Placental epithelial cell (primary cell): ENCODE results near the genes SCGB1A1 and SLC22A24.

DNA sequence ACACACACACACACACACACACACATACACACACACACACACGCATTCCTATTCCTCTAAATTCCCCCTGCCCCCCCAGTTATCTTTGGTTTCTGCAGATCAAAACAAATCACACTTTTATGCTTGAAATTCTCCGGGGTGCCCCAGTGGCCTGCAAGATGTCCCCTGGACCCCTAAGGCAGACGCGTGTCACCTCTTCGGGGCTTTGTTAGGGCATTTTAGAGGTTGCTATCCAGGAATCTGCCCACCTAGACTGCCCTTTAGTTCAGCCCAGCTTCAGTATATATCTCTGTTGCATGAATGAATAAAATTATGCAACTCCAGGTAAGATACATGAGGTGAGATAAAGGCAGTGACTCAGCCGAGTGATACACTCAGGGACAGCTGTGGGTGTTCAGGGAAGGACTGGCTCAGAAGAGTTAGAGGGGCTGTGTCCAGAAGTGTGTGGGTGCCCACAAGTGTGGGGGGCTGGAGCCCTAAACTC, 8.5 kb downstream of the FTH1 start:
- CAGE, long polyA plus RNA = no peak

GRCh38 chr11:61978632-61979195, 11.3 kb upstream of the FTH1 start:
- CAGE, long polyA plus RNA = no peak

- CAGE, long polyA plus RNA = no peak
These were observed 542 bp downstream of the INCENP start for GRCh38 chr11:62124252-62124854.

DNA sequence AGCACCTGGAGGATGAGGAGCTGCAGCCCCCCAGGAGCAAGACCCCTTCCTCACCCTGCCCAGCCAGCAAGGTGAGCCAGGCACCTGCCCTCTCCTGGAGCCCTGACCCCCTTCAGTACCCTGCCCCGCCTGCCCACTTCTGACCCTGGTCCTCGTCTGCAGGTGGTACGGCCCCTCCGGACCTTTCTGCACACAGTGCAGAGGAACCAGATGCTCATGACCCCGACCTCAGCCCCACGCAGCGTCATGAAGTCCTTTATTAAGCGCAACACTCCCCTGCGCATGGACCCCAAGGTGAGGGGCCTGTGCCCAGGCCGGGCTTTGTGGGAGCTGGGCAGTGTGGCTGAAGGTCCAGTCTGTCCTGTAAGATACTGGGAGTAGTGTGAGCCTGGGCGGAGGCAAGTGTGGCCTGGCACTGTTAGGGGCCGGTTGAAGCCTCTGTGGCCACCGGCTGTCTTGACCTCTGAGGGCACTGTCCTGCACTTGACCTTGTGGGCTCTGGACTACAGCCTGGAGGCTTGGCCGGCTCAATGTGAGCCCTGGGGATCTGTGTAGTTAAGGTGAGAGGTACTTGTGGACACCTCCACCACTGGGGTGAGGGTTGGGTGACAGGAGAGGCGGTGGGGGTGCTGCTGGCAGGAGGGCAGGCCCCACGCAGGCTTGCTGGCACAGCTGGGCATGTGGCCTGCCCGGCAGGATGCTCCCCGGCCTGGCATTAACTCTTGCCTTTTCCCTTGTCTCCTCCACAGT, 17.1 kb downstream of the INCENP start:
- CAGE, long polyA plus RNA = no peak

DNA sequence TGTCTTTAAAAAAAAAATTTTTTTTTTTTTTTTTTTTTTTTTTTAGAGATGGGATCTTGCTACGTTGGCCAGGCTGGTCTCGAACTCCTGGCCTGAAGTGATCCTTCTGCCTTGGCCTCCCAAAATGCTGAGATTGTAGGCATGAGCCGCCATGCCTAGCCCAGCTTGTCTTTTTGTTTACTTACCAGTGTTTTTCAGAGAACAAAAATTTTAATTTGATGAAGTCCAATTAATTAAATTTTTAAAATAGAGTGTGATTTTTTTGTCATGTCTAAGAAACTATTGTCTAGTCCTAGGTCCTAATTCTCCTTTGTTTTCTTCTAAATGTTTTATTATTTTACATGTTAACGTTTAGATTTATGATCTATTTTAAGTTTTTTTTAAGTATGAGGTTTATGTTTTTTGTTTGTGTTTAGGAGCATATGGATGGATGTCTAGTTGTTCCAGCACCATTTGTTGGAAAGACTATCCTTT, 29.9 kb downstream of the INCENP start:
- CAGE, long polyA plus RNA = no peak

DNA sequence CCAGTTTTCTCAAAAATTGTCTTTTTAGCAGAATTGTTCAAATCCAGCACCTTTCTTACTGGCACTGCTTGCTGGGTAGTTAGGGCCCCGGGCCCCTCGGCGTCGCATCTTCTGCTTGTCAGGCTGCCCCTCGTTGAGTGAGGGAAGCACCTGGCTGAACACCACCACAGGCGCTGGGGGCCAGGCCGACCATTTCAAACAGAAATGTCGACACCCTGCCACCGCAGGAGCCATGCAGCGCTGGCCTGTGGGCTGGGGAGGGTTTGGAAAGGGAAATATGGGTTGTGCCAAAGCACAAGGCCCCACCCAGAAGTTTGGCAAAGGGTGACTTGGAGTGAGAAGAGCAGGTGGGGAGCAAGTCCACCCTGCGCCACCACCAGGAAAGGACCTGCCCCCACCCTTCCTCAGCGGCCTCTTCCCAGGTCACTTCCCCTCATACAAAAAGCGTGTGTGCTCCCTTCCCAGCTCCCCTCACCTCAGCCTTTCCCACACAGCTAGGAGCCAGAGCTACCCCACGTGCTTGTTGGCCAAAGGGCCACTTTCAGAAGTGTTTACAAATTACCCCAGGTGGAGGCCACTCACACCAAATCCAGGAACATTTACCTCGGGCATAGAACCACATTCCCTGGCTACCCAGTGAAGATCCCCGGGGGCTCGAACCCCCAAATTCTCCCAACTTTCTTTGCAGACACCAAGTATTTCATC, 20.8 kb upstream of the SCGB1A1 start:
- CAGE, long polyA plus RNA = no peak

DNA sequence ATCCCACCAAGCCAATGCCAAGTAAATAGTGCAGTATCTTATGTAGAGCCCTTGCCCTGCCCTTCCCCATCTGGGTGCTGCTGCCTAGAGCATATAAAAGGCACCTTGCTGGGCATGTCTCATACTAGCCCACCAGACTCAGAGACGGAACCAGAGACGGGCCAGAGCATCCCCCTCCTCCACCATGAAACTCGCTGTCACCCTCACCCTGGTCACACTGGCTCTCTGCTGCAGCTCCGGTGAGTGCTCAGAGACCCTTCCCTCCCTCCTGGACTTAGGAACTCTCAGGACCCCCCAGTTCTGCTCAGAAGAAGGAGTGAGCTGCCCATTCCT, at the start of gene SCGB1A1:
SCGB1A1 (plus strand) TSS at position 122 of the 333 bp plus-strand sequence.
- CAGE, long polyA plus RNA = no peak

- CAGE, long polyA plus RNA = no peak
These were observed 4.5 kb downstream of the AHNAK start for GRCh38 chr11:62542124-62542439.

DNA sequence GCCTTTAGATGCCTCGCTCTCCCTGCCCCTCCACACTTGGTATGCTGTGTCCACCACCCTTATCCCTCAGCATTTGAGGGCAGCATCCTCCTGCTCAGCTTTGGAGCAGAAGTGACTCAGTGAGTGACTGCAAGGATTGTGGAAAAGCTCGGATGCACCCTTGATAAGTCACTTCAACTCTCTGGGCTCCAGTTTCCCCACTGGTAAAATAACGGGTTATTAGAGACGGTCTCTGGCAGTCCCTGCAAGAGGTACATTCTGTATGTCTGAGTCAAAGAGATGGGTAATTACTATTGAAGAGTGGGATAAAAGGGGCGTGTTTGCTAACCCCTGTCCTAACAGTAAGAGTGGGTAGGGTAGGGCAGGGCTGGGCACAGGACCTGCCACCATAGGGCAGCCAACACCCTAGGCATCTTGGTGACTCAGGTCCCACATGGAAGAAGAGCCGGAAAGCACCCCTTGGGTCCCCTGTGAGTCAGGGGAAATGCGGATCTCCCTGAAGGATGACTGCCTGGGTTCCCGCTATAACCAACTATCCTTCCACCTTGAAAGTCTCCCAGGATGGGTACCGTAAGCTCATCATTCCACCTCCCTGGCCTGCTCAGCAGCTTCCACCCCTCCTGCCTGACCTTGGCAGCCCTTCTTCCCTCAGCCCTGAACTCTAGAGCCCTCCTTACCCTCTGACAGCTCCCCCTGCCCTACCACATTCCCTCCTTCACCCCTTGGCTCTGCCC, 7.3 kb upstream of the AHNAK start:
- CAGE, long polyA plus RNA = no peak

DNA sequence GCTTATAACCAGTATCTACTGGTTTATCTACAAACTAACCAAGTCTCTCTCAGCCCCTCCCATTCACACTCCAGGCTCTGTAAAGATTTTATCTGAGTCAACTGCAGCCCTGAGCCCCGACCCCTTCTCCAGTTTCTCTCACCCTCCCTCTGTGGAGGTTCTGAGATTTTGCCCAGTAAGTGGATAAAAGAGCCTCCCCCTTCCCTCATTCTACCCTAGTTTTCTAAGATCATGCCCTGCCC, 9.2 kb upstream of the AHNAK start:
- CAGE, long polyA plus RNA = no peak

GRCh38 chr11:62608278-62609268, 4.0 kb downstream of the EML3 start:
- CAGE, long polyA plus RNA = no peak

- CAGE, long polyA plus RNA = no peak
These were observed 466 bp downstream of the CSKMT start for GRCh38 chr11:62665372-62666183.

GRCh38 chr11:62709389-62710573, 2.3 kb downstream of the GNG3 start:
- CAGE, long polyA plus RNA = no peak

DNA sequence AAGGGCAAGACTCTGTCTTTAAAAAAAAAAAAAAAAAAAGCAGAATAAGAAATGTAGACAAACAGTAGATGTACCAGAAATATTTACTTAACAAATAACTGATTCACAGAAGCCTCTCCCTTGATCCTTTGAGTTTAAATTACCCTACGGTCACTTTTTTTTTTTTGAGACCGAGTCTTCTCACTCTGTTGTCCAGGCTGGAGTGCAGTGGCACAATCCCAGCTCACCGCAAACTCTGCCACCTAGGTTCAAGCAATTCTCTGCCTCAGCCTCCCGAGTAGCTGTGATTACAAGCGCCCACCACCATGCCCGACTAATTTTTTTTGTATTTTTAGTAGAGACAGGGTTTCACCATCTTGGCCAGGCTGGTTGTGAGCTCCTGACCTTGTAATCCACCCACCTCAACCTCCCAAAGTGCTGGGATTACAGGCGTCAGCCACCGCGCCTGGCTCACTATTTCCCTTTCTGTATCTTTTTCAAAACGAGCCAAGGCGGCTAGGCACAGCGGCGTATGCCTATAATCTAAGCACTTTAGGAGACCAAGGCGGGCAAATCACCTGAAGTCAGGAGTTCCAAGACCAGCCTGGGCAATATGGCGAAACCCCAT, 8.5 kb downstream of the HNRNPUL2 start:
- CAGE, long polyA plus RNA = no peak

GRCh38 chr11:62722090-62722586, 5.1 kb downstream of the HNRNPUL2 start:
- CAGE, long polyA plus RNA = no peak

GRCh38 chr11:62883508-62884089, 2.9 kb downstream of the SLC3A2 start:
- CAGE, long polyA plus RNA = no peak

DNA sequence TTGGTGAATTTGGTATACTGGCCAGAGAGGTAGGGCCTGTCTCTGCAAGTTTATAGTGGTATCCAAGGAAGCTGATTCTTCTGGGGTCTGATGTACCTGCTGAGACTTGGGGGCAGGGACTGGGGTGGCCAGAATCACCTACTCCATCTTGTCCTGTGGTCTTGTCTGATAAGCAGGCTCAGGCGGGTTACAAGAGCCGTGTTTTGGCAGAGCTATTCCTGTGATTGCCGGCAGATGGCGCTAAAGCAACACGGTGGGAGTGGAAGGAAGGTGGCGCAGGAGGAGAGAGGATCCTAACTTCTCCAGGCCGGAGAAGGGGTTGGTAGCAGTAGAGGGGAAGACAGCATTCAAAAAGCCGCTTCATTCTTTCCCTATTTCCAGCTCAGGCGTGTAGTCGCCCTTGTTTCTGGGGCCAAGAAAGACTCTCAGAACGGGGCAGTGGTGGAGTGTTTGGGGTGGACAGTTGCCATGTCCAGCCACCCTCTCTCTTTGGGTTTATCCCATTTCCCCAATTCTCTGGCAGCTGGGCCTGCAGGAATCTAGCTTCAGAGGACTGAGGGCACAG, 15.2 kb downstream of the CHRM1 start:
- CAGE, long polyA plus RNA = no peak

DNA sequence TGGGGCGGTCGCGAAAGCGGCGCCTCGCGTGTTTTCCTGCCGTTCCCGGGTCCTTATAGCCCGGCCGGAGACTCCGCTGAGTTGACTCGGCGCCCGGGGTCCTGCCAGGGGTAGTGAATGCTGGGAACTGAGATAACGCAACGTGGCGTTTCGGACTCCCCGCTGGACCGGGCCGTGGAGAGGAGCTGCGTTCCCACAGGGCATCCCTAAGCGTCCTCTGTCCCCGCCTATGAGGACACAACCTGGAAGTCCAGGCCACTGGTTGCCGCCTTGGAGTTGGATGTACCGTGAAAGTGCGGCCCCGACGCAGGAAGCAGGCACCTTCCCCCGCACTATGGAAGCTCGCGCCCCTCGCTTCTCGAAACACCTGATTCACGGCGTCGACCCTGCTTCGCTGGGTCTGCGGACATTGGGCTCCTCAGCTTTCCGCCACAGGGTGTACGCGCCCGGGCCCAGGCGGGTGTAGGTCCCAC, 5.0 kb upstream of the CHRM1 start:
- CAGE, long polyA plus RNA = no peak

GRCh38 chr11:63143984-63144377, at the start of gene SLC22A24:
SLC22A24 (minus strand) TSS chr11:63144221.
- CAGE, long polyA plus RNA = no peak

DNA sequence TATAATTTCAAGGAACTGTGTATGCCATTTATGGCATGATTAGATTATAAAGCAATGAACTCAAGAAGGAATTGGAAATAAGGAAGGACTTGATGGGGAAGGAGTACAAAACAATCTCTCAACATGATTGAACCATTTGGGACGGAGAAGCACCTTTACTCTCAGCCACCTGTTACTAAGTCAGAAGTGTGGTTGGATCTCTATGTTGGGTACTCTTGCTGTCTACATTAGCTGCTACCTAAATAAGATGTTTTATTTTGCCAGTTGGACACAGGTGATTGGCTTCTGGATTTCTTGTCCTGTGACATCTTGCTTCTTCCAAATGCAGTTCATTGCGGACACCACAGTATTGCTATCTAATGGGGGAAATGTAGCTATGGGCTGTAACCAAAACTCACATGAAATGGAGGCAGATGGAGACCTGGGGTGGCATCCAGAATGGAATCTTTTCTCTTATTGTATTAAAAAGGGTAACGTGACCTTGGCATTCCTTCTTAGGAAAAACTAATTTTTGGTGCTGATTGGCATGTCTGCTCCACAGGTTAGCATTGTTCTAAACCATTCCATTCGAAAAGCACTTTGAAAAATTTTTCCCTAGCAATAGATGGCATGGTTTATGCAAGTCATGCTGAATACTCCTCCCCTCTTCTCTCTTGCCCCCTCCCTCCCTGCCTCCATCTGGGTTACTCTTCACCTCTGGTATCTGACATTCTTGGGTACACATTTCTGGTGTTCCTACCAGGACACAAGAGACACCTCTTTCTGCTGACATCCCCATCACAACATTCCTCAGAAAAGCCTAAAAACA, 1.2 kb upstream of the SLC22A25 start:
- CAGE, long polyA plus RNA = no peak